ENCODE measurements around a stretch of chr4.

- PRO-cap: no peak
Measured at GRCh38 chr4:40523707-40524243, 105.9 kb downstream of the RBM47 start.

DNA sequence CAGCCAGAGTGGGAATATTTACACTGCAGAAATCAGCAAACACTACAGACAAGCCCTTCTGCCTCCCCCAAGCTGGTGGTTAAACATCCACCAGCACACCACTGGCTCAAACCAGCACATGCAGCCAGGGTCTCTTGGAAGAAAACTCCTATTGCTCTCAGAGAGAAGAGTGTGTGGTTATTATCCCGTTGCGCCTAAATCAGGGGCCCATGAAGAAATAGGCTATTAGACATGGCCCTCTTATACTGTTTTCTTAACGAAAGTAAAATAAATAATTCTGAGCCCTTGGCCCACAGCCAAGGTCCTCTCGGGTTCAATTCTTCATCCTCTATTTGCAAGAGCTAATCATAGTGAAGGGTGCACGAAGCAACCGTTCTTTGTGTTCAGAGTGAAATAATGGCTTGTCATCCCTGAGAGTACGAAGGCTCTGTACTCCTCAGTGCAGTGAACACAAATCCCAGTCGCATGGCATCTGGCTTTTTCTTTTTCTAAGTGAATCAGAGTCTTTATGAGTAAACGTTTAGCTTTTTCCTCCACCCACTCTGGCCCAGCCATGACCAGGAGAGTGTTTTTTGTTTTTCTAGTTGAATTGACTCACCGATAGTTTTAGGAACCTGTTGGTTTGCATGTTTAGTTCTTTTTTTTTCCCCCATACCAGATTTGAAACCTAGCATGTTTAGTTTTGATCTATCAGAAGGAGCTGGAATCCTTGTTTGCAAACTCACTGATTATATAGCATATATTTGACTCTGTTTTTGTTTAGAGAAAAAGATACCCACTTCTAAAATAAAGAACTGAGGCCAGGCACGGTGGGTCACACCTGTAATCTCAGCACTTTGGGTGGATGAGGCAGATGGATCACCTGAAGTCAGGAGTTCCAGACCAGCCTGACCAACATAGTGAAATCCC is 33.6 kb upstream of the RBM47 start:
- PRO-cap: no peak

- PRO-cap: no peak
Measured at GRCh38 chr4:40688068-40688633, 58.5 kb upstream of the RBM47 start.

- PRO-cap: no peak
Measured at GRCh38 chr4:40821866-40822108, 72.0 kb downstream of the NSUN7 start.

GRCh38 chr4:40841943-40842521 is 92.3 kb downstream of the NSUN7 start:
- PRO-cap: no peak

- PRO-cap: no peak
Measured at GRCh38 chr4:41146644-41147479, 67.5 kb downstream of the APBB2 start.

- PRO-cap: bidirectional peak, plus-strand start at chr4:41257391, minus-strand start at chr4:41257398; bidirectional peak, plus-strand start at chr4:41257451, minus-strand start at chr4:41257428; bidirectional peak, plus-strand start at chr4:41257611, minus-strand start at chr4:41257487; bidirectional peak, plus-strand start at chr4:41257892, minus-strand start at chr4:41257803; bidirectional peak, plus-strand start at chr4:41258211, minus-strand start at chr4:41257948
Measured at GRCh38 chr4:41257084-41258027, 628 bp downstream of the UCHL1 start.

- PRO-cap: no peak
Measured at GRCh38 chr4:41359428-41359755, 102.7 kb downstream of the UCHL1 start.

GRCh38 chr4:41507838-41508231 is 30.1 kb upstream of the LIMCH1 start:
- PRO-cap: no peak

GRCh38 chr4:41709711-41710240 is 38.7 kb downstream of the PHOX2B start:
- PRO-cap: no peak

DNA sequence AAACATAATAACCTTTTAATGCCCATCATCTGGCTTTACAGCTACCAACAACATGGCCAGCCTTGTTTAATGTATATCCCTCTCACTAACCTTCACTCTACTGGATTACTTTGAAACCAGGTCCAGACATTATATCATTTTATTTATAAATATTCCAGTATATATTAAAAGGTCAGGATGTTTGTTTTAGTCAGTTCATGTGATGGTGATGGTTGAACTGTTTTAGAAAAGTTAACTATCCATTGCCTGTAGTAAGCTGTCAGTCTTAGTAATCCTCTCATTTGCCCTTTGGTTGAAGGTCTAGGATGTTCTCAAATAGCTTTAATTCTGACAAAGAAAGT is 34.7 kb downstream of the SLC30A9 start:
- PRO-cap: no peak

GRCh38 chr4:42028747-42029561 is 38.6 kb downstream of the SLC30A9 start:
- PRO-cap: no peak

DNA sequence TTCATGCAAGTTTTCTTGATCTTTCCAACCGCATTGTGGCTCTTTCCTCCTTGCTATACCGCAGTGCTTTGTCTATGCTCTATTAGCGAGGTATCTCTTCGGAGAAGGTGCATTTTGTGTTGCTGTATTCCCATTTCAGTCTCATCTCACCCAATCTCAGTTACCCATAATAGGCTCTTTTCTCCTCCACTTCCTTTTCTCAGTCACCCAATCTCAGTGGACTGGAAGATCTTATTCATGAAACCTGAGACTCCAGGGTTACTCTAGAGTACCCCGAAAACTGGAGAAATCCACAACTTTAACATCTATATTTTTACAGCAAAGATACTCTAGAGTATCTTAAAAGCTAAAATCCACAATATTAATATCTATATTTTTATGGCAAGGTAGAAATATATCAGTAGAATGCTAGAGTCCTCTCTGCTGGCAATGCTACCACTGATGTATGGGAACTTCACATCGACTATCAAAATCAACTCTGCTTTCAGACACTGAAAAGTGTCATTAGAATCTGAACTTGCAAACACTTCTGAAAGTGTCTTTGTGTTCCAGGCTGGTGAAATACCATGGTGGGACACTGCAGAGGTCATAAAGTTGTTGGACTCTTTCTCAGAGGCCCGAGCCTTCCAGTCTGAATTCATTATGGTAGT is 34.8 kb downstream of the SHISA3 start:
- PRO-cap: no peak

DNA sequence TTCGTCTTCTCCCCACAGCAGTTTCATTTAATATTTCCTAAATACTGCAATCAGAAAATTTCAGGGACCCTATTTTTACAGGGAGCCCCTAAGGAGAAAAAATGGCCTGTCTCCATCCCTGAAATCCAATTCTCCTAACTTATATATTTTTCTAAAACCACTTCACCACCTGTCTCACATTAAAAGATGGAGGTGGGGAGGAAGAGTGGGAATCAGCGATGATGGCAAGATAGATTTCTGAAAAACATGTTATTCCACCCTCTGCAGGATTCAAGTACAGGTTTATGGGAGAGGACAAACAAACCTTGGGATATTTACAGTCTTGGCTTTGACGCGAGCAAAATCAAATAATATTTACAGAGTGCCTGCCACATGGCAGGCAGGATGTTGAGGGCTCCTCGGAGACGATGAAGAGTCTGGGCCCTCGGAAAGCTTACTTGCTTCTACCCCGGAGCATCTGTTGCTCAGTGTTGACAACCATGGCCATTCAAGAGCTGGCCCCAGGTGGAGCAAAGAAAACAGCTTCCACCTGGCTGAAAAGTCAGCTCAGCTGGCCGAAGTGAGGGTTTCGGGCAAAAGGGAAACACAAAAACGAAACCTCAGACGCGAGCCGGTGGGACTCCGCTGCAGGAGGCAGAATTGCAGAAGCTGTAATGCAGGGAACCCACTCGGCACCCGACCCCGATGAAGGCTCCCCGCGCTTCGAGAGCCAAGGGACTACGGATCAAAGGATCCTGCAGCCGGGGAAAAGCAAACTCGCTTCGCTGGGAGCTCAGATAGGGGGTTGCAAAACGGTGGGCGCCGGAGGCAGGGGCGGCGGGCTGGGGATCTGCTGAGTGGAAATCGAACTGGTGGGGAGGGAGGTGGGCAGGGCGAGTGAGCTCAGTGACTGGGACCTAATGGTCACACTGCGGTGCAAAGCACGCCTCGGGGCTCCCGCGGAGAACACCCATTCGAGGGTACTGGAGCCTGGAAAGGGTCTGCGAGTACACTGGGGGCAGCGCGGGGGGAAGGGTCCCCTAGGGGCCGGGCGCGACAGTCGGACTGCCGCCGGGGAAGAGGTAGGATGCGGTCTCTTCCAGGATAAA is 891 bp downstream of the ATP8A1 start:
- PRO-cap: unidirectional peak, plus-strand start at position 602 of the sequence

- PRO-cap: no peak
Measured at GRCh38 chr4:45350361-45350931, 624.1 kb upstream of the GNPDA2 start.

- PRO-cap: no peak
Measured at GRCh38 chr4:47187237-47188063, 156.1 kb downstream of the GABRB1 start.

- PRO-cap: no peak
Measured at GRCh38 chr4:47500181-47500771, 15.2 kb downstream of the ATP10D start.

DNA sequence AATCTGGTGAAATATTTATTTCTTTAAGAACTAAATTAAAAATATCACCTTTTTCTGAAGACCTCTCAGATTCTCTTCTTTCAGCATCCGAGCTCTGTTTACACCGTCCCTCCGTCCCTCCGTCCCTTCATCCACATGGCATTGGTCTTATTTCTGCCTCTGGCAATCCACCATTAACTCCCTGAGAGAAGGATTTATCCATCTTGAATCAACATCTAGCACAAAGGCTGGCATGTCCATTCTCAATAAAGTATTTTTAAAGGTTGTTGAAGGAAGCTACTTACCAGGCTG is 63.2 kb downstream of the ATP10D start:
- PRO-cap: no peak

DNA sequence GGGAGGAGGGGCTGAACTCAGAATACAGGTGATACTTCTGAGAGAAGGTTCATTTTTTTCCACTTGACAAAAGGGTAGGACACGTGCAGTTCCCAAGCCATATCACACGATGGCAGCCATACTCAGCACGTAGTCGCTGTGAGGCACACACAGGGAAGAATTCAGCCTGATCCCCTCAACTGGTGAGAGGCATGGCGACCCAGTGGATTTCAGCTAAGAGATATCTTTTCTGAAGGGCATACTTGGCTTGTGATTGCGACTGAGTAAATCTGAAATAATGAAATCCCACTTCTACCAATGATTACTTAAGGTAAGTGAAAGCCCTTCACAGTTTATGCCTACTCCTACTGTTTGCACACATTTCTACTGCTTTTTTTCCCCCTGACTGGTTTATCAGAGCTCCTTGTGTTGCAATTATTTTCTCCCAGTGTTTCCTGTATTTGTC is 133.1 kb downstream of the CORIN start:
- PRO-cap: no peak

GRCh38 chr4:47824631-47825401 is 13.1 kb downstream of the CORIN start:
- PRO-cap: no peak